ENCODE results near the gene TAF9B.

GRCh38 chrX:74293179-74293932 is 10.6 kb upstream of the ZCCHC13 start:
- RRBS, result no CpG with 5 or more reads among the region's 30 CpGs

- RRBS, result no CpG with 5 or more reads among the region's 2 CpGs
Measured at GRCh38 chrX:76177541-76177877, 4.6 kb downstream of the PBDC1 start.

GRCh38 chrX:76428682-76429074 is 1.2 kb downstream of the MAGEE1 start:
- RRBS, result no CpG with 5 or more reads among the region's 31 CpGs

- RRBS, result no CpG with 5 or more reads among the region's 2 CpGs
Measured at GRCh38 chrX:77451064-77451642, 4.0 kb downstream of the FGF16 start.

- RRBS, result no CpG with 5 or more reads among the region's 3 CpGs
Measured at GRCh38 chrX:77656335-77656779, 129.7 kb downstream of the ATRX start.

GRCh38 chrX:78124554-78125395 is 14.7 kb downstream of the TAF9B start:
- RRBS, result no CpG with 5 or more reads among the region's 5 CpGs

DNA sequence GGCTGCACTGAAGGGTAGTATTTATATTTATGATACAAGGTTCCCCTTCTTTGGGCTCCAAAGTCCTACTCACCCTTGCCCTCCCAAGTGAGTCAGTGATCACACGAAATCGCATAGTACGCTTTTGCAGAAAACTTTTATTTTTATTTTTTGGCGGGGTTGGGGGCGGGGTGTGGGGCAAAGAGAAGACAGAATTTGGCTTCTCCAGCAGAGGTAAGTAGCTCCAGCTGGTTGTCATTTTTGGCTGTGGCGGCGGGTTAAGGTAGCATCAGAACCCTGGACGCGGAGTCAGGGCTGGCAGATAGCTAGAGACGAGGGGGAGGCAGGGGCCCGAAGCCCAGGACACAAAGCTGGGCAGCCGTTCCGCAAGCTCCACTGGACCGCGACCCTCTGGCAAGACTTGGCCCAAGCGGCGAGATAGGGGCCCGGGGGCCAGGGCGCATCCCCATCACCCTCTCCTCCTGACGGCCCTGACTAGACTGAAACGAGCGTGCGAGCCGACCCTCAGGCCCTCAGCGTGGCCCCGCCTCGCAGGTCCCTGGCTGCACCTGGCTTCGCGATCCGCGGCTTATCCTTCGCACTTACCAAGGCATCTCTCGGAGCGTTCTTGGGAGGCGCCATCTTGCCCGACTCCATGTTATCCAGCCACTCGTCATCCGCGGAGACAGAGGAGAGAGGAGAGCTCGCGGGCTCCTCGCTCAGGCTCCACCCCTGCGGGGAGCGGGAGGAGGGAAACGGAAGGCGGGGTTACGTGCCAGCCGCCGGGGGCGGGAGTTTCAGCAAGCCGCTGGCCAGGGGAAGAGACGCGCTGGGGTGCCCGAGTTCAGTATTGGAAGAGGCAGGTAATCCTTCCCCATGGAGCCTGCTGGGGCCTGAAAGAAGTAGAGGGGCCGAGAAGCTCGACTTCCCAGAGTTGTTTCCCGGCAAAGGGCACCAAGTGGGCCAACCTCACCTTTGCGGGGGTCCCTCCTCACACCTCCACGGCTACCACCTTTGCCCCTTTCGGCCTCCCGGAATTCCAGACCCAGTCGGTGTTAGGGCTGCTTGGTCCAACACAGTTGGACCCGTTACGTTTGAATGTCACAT is at the start of gene TAF9B:
TAF9B (minus strand) TSS at position 675 of the 1,086 bp plus-strand sequence.
- RRBS, result 21% methylated on average over 4 of the region's 64 CpGs

GRCh38 chrX:79133662-79134504 is 10.6 kb upstream of the GPR174 start:
- RRBS, result no CpG with 5 or more reads among the region's 5 CpGs

DNA sequence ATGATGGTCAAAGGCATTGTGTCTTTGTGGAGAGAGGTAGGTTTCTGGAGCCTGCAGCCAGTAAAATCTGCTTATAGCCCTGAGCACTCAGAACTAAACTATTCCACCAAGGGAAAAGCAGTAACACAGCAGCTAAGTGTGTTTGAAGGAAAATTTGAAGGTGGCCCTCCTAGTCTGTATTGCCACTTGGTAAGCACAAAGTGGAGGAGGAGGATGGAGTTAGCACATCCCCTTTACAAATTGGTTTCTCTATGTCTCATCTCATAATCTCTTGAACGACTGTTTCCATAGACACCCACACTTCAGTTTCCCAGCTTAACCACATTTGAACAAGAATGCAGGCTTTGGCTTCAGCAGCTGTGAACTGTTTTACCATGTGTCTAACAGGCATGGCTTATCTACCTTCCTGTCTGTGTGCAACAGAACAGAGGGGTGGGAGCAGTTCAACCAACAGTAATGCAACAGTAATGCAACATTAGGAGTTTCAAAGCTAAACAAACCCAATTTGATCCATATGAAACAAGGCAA is 108.1 kb downstream of the ITM2A start:
- RRBS, result no CpG with 5 or more reads among the region's 1 CpG

- RRBS, result 32% methylated on average over 10 of the region's 37 CpGs
Measured at GRCh38 chrX:80335007-80335783, 85.1 kb upstream of the TENT5D start.

DNA sequence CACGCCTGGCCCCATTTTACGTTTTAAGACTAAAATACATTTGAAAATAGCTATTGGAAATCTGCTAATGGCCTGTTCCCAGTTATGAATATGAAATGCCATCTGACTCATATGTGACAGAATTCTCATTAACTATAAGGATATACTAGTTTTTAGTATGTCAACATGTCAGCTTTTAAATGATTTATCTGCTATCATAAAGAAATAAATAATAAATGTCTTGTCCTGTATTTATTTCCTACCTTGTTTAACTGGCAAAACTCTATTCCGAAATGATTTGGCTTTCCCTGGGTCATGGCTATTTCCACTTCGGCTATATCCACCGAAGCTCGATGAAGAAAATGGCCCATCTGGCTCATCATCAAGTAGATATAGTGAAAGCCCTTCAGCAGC is 128.6 kb downstream of the BRWD3 start:
- RRBS, result no CpG with 5 or more reads among the region's 6 CpGs

GRCh38 chrX:80774377-80775296 is 35.0 kb downstream of the BRWD3 start:
- RRBS, result no CpG with 5 or more reads among the region's 1 CpG

DNA sequence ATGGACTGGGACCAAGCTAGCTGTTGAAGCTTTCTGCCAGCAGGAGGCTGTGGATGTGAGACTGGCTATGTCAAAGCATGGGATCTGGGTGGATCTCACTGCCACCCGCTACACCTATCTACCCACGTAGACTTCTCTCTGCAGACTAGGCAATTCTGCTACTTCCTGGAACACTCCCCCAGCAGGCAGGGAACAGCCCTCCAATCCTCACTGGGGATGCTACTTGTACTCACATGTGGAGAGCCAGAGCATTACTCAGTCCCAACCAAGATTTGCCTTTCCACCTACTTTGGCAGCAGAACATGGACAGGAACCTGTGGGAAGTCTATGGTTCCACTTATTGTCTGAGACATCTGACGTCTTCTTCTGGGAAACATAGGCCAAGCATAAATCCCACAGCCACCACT is 383.5 kb upstream of the CPXCR1 start:
- RRBS, result no CpG with 5 or more reads among the region's 3 CpGs

- RRBS, result no CpG with 5 or more reads among the region's 5 CpGs
Measured at GRCh38 chrX:88604661-88605268, 142.3 kb upstream of the CPXCR1 start.

DNA sequence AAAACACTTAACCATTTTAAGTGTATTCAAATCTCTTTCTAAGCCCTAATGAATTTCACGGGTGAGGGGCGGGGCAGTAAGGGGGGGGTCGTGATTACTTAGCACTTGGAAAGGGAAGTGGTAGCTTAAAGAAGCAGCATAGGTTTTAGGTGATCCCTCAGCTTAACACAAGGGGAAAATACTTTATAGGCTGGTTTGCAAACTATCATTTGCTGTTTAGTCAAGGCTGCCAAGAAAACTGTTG is 8.7 kb downstream of the TNMD start:
- RRBS, result no CpG with 5 or more reads among the region's 3 CpGs

DNA sequence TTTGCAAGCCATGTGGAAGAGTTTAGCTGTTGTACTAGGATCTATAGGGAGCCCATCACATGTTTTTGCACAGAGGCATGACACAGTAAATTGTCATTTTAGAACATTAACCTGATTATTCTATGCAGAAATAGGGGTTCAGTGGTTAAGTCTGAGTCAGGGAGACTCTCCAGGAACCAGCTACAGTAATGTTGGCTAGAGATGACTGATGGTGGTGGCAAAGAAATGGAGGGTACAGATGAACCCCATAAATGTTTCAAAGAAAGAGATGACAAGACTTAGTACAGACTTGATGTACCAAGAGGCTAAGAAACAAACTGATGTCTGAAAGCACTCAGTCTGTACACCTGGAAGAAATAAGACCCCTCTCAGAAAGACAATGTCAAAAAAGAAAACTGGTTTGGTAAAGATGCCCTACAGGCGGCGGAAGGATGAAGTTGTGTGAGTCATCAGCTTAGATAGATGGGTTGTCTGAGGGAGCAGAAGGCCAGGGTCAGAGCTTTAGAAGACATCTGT is 8.0 kb downstream of the SRPX2 start:
- RRBS, result no CpG with 5 or more reads among the region's 2 CpGs

GRCh38 chrX:100741082-100741711 is 9.3 kb upstream of the SYTL4 start:
- RRBS, result no CpG with 5 or more reads among the region's 3 CpGs

- RRBS, result no CpG with 5 or more reads among the region's 6 CpGs
Measured at GRCh38 chrX:101093380-101093809, 4.6 kb upstream of the CENPI start.

- RRBS, result no CpG with 5 or more reads among the region's 7 CpGs
Measured at GRCh38 chrX:101638228-101638711, 15.3 kb downstream of the ARMCX3 start.